Left common carotid artery plus branches (tissue), 1 donor: ENCODE data around the gene CSE1L.

GRCh38 chr20:48563453-48563715, 264.4 kb downstream of the PREX1 start:
- PRO-cap: no peak

DNA sequence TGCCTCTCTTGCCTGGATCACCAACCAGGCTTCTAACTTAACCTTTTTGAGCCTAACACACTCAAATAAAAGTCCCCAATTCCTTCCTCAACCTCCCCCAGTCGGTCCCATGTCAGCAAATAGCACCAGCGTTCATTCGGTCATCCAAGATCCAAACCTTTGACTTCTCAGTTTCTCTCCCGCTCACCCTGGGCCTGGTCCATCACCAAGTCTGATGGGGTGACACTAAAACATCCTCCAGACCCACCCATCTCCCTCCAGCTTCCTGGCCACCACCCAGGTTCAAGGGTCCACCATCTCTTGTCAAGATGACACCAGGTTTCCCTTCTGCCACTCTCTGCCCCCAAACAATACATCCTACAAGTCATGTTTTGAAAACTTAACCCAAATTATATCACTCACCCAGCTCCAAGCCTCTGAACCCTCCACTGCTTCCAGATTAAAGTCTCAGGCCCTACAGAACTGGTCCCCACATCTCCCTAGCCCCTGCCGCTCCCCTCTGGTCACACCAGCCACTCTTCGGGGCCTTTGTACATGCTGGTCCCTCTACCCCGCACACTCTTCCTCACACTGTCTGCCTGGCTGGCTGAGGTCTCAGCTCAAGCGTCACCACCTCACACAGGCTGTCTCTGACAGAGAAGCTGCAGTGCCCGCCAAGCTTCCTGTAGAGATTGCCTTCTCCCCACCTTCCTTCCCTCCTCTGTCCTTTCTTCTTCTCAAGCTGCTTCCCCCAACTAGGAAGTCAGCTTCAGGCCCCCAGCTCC, 192.6 kb downstream of the PREX1 start:
- PRO-cap: no peak

- PRO-cap: no peak
Measured at GRCh38 chr20:48636195-48636845, 191.5 kb downstream of the PREX1 start.

DNA sequence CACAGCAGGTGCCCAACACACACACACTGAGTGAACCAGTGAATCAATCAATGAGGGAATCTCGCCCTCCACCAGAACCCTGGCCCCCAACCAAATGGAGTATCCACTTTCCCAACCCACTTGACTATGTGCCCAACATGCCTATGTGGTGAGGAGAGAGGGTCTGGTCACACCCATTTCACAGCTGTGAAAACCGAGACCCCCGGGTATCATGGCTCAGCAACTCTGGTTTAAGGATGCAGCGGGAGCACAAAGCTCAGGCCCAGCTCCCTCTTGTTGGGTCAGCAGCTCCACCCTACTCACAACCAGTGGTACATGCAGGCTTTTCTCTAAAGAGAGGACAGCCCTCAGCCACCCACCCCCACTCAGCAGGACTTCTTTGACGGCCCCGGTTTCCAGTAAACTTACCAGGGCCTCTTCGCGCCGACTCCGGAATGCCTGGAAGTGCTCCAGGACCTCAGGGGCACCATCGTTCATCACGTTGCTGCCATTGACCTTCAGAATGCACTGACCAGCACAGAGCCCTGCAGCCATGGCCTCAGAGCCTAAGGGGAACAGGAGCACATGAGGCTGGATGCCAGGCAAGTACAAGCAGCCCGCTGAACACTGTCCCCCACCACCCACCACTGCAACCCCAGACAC, 174.7 kb downstream of the PREX1 start:
- PRO-cap: no peak

DNA sequence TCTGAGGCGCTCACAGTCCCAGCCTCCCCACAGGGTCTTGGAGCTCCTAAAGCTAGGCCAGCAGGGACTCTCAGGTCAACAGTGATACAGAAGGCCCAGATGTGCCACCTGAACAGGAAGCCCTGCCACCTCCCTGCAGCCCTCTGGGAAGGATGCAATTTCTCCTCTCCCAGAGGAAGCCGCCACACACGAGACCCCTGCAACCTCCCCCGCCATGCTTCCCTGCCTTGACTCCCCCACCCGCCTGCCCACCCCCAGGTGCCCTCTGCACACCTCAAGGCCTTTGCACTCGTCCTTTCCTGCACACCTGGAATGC, 158.9 kb downstream of the PREX1 start:
- PRO-cap: no peak

- PRO-cap: no peak
Measured at GRCh38 chr20:48690686-48691366, 137.0 kb downstream of the PREX1 start.

DNA sequence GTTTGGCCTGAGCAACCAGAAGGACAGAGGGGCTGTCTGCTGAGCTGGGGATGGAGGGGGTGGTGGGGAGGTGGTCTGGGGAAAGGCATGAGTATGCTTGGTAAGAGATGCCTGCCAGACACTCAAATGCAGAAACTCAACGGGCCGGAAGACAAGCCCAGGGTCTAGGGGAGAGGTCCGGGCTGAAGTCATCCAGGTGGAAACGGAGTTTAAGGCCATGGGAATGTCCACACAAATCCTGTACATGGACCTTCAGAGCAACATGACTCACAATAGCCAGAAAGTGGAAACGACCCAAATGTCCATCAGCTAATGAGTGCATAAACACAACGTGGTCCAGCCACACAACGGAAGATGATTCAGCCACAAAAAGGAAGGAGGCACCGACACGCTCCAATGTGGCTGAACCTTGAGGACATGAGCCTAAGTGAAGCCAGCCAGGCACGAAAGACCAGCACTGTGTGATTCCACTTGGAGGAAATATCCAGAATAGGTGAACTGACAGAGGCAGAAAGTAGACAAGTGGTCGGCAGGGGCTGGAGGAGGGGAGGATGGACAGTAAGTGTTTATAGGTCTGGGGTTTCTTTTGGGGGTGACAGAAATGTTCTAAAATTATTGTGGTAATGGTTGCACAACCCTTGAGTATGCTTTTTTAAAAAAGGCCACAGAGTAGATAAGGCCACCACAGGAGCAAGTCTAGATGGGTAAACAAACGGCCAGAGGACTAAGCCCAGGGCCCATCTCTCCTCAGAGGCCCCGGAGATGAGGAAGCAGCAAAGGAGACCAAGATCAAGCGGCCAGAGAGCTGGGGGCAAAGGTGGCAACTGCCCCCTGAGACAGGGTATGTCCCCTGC, 105.7 kb downstream of the PREX1 start:
- PRO-cap: no peak

DNA sequence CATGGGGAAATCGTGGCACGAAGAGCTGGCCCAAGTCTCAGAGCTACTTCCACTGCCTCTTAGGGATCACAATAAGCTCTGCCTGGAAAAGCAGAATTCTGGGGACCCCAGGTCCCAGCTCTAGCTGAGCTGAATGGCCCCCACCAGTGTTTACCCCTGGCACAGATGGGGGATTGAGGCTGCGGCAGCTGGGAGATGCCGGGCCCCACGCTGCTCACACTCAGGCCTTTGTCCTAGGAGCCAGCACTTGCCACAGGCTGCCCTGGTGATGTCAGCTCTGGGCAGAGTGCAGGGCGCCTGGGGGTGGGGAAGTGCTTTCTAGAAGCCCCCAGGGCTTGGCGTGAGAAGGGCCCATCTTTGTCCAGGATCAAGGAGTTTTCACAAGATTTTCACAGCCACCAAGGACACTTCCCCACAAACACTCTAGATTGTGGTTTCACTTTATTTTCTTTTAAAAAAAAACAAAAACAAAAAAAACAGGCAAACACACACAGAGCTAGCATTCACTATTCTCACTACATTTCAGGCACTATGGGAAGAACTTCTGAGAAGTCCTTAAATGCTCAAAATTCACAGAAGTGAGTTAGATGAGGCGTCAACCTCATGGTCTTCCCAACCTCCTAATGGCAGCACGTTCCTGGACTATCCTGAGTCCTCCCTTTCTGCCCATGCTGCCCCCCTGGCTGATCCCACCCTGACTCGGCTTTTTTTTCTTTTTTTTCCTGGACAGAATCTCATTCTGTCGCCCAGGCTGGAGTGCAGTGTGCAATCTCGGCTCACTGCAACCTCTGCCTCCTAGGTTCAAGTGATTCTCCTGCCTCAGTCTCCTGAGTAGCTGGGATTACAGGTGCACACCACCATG, 99.2 kb downstream of the PREX1 start:
- PRO-cap: no peak

DNA sequence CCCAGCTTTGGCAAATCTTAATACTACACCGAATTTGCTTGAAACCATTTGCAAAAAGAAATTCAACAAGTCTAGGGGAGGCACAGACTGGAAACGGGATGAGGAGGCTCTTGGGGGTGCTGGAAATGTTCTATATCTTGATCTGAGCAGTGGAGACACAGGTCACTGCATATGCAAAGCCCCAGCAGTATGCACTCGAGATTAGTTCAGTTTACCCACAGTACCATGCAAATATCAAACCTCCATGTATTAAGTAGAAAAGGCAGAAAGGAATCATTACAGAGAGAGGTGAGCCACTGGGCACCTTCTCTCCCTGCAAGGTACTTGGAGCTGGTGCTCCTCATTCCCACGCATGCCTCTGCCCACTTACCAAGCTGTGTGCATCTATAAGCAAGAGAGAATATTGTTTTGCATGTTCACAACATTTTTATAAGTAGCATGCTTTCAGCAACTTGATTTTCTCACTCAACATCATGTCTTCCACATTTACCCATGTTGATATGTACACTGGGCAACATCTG, 75.8 kb downstream of the PREX1 start:
- PRO-cap: no peak

DNA sequence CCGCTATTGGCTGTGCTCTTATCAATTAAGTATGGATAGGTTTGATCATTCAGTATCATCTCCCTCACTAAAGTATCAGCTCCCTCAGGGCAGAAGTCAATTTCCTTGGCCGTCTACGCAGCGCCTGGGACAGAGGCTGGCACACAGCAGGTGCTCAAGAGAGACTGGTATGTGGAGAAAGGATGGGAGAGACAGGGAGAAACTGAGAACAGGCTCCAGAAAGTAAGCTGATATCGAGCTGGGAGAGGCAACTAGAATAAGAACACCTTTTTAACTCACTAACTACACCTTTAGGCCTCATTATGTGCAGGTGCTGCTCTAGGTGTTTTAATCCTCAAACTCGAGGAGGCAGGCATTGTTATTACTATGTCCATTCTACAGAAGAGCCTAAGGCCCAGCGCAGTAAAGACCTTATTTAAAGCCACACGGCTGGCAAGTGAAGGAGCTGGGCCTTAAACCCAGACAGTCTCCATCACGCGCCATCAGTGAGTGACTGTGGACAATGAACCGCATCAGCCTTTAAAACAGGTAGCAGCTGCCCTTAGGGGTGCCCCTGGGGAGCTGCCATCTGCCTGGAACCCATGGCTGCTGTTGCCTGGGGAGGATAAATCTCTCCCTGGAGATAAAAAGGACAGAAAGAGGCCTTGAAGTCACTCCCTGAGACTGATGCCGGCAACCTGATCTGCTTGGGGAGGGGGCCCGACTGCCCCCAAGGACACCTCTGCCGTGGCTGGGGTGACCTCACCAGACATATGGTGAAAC, 73.7 kb downstream of the PREX1 start:
- PRO-cap: no peak

DNA sequence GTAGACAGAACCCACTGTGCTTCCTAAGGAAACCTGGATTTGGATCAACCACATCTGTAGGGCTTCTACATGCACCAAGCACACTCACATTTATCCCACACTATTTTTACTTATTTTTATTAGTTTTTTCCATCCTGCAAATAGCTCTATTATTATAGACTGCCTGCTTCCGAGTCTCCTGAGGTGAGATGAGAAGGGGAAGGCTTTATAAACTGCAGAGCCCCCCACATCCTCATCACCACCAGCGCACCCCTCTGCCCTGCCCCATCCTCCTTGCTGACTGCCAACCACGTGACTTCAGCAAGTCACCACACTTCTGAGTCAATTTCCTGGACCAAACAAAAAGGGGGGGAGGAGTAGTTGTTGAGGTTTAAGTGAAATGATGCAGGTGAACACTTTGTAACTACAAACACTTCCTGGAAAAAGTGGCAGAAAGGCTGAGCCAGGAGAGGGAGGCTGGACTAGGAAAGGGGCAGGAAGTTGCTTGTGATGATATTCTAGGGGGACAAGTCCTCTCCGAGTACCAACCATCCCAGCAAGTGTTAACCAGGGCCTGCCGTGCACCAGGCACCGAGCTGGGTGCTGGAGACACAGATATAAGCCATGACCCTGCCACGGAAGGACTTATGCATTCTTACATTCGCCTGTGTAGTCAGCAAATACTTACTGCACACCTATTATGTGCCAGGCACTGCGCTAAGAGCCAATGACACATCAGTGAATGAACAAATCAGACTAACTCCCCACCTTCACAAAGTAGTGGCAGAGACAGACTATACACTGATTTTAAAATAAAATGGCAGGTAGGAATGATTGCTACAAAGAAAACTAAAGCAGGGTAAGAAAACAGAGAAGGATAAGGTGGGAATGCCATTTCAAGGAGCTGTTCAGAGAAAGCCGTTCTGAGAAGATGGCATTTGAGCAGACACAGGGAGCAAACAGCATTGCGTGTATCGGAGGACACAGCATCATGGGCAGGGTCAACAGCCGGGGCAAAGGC, 67.3 kb downstream of the PREX1 start:
- PRO-cap: no peak

GRCh38 chr20:48787150-48788409, 40.2 kb downstream of the PREX1 start:
- PRO-cap: no peak

GRCh38 chr20:48807228-48807939, 20.4 kb downstream of the PREX1 start:
- PRO-cap: no peak

DNA sequence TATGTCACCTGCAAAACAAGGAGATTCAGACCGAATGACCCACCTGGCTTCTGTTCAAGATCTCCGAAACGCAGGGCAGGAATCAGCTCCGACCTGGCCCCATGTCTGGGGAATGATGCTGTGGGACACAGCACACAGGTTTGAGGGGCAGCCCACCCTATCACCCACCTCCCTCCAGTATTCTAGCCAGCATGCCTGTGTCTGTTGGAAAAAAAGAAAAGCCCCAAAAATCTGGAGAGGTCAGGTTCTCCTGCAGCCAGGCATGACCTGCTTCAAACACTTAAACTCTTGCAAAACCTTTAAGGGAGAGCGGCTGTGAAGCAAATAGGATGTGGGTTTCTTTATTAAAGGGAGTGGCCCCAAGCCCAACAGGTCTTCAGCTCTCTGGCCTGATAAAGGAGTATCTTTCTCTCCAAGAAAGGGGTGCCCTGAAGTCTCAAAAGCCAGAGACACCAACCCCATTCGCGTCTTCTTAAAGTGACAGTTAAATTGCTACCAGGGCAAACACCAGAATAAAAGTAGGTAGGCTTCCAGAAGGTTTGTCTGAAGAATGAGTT, 6.4 kb downstream of the PREX1 start:
- PRO-cap: no peak

GRCh38 chr20:48826776-48827761, 730 bp downstream of the PREX1 start:
- PRO-cap: unidirectional peak, plus-strand start at chr20:48827417

DNA sequence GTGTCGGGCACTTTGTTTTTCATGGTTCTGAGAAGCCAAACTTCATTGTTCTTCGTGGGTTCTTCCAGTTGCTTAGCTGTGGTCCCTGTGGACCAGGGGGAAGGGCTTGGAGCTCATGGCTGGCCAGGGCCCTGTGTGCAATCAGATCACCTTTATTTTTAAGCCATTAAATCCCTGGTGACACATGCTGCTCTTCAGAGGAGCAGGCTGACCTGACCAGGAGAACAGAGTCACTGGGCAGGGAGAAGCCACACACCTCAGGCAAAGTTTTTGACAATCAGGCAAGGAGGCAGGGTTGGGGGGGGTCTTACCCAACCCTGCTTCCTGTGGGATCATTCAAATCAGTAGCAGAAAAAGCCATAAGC, 36.9 kb upstream of the PREX1 start:
- PRO-cap: no peak

DNA sequence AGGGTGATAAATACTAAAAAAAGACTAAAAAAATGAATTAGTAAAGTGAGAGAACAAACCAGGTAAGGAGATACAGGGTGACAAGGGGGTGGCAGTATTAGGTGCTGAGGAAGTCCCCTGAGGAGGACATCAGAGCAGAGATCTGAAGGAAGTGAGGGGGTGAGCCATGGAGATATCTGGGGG, 9.9 kb downstream of the ARFGEF2 start:
- PRO-cap: no peak

- PRO-cap: no peak
Measured at GRCh38 chr20:48957636-48958206, 36.2 kb downstream of the ARFGEF2 start.

GRCh38 chr20:49045371-49046431, at the start of gene CSE1L:
CSE1L (plus strand) TSS chr20:49046312.
- PRO-cap: bidirectional peak, plus-strand start at chr20:49046337, minus-strand start at chr20:49046127

- PRO-cap: no peak
Measured at GRCh38 chr20:49233882-49234182, 14.6 kb downstream of the DDX27 start.